Mesenchymal stem cell of adipose (primary cell): ENCODE measurements around a stretch of chr16.

GRCh38 chr16:49700444-49701814, 155.0 kb downstream of the ZNF423 start:
- CAGE, long polyA plus RNA, result no peak

DNA sequence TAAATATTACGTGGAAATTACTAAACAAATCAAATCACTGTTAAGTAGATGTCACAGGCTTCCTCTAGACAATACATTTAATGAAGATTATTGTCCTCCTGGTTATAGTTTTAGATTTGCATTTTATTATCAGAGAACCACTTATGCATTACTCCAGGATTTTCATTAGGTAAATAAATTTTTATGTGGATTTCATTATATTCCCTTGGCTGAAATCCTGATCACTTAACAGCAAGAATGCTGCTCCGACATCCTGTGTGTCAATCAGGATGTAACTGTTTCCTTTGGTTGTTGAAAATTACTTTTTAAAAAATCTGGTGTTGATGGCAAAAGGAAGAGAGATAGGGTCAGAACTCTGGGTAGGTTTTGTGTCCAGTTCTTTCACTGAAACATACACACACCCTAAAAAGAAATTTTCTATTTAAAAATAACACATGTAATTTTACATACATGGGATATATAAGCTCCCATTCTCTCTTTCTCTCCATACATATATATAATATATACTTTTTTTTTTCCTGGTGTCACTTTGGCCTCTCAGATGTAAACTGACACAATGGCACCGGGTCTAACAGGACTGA, 30.9 kb downstream of the ZNF423 start:
- CAGE, long polyA plus RNA, result no peak

DNA sequence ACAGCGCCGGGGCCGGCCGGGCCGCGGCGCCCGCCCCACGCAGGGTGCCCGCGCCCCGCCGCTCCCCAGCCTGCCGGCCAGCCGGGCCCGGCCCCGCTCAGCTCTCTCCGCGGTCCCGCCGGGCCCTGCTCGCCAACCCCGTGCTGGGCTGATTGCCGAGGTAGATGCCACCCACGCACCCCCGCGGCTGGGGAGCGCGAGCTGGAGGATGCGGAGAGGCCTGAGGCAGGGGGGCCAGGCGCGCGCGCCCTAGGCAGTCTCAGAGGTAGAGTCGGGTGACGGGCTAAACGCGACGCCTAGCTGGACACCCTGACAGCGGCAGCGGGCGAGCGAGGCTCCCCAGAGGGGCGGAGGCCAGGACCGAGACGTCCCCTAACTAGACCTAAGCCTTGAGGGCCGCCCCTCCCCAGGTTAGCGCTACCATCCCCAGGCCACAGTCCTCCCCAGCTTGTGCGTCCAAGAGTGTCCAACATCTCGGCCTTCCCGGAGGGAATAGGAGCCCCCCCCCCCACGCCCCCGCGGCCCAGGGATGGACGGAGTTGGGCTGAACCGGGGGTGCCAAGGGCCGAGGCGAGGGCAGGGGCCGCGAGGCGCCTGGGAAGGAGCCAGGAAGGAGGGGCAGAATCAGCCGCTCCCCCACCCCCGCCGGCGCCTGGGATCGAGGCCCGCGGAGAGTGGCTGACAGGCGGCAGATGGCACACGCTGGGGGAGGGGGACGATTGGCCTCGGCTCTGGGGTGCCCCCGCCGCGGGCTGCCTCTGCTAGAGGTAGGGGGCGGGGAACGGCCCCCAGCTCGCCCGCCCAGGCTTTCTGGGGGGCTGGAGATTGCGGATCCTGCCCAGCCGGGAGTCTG, 2.5 kb upstream of the ZNF423 start:
- CAGE, long polyA plus RNA, result no peak

DNA sequence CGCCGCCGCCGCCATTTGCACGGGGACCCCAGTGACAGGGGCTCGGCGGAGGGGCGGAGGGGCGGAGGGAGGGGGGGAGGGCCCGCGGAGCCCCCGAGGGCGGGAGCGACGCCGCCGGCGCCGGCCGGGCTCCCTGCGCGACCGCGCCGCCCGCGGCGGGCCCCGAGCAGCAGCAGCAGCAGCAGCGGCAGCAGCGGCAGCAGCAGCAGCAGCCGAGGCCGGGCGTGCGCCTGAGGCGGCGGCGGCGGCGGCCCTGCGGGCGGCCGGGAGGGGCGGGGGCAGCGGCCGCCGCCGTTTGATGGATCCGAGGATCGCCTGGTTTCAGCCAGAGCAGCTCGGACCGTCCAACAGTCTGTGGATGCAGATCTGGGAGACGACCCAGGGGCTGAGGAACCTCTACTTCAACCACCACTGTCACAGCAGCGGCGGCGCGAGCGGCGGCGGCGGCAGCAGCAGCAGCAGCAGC, 251 bp downstream of the TENT4B start:
- CAGE, long polyA plus RNA, result no peak

DNA sequence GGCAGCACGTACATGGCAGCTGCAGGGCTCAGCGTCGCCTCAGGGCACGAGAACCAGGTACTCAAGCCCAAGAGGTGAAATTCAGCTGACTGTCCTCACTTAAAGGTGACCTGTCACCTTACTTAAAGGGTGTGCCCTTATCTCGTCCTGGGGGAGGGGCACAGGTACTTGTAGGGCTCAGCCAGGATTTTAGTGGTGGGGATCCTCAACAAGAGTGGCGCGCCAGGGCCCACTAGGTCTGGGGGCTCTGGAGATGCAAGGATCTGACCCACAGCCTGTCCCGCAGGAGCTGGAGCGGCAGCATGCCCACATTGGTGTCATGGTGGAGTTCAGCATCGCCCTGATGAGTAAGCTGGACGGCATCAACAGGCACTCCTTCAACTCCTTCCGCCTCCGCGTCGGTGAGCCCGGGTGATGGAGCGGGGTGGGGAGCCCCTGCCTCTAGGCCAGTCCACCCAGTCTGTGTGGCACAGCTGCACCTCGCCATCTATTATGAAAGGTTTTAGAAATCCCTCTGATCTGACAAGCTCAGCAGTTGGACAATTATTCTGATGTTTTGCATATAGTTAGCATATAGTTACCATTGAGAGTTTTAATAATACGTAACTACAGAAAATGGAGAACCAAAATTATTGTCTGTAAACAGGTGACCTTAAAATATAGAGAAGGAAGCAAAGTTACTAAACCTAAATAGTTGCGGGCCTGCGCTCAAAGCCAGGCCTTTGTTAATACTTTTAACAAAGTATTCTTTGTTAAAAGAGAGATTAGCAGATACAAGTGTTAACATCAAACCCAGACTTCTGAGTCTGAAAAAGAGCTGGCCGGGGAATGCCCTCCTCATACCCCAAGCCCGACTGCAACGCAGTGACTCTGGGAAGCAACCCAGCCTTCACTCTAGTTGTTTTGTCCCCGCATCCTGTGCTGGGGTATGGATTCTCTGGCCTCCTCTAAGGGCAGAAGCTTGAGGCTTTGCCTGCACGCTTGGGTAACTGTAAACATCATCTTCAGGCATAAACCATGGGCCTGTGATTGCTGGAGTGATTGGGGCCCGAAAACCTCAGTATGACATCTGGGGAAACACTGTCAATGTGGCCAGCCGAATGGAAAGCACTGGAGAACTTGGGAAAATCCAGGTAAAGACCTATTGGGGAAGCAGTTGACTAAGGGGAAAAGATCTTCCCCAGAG, 48.0 kb downstream of the ADCY7 start:
- CAGE, long polyA plus RNA, result no peak

- CAGE, long polyA plus RNA, result no peak
These were observed 49.0 kb downstream of the ADCY7 start for GRCh38 chr16:50315205-50315907.

GRCh38 chr16:50315962-50317121, 50.0 kb downstream of the ADCY7 start:
- CAGE, long polyA plus RNA, result no peak

DNA sequence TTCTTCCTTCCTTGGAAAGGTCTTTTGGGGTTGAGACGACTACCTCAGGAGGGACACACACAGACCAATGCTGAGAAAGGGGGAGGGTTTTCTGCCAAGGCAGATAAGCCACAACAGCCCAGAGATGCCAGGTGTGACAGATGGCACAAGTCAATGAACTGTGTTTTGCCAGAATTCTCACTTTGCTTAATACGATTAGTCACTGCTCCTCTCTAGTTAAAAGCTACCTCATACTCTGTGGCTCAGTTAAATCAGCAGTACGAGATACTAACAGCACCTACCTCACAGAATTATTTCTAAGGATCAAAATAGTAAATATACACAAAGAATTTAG, 8.0 kb downstream of the BRD7 start:
- CAGE, long polyA plus RNA, result no peak

GRCh38 chr16:50396063-50396511, 27.3 kb upstream of the BRD7 start:
- CAGE, long polyA plus RNA, result no peak

DNA sequence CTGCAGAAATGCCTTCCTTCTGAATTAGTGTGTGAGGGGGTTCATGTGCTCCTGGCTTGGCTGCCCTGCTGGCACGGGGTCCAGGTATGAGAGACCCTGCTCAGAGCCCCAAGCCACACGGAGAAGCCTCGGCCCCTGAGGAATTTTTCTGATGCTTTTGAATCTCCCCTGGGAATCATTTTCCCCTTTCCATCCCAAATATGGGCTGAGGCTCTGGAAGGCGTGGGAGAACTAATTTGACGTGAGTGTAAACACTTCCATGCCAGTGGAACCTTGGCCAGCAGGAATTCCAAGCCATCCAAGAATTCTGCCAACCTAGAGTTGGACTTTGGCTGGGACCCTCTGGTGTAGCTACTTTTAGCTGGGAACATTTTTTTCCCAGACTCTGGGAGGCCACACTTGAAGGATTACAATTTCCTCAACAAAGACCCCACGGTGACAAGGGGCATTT, 49.5 kb upstream of the NKD1 start:
- CAGE, long polyA plus RNA, result no peak

DNA sequence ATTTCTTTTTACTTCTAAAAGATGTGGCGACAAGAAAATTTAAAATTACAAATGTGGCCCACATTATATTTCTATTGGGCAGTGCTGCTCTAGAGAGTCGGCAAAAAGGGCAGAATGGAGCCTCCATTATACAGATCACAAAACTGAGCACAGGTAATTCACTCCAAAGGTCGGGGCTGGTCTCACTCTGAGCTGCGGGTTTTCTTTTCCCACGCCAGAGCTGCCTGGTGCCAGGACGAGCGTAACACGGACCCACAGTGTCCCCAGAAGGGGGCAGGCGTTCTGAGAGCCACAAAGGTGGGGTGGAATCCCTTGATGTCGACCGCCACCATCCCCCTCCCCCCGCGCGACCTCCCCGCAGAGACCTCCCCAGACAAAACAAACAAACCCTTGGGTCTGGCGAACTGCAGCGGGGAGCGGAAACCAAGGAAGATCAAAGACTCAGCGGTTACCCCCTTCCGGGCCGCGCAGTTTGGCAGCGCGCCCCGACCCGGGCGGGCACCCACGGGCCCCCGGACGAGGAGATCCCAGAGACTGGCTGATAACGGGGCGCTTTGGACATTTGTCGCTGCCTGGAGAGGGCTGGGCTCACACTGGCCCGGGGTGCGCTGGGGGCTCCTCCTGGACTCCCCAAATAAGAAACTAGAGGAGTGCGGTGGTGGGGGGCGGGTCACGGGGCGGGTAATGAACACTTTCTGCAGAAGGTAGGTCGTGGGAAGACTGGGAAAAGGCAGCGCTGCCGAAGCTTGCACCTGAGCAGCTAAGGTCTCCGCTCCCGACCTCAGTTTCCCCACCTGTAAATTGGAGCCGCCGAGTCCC, 741 bp upstream of the NKD1 start:
- CAGE, long polyA plus RNA, result no peak

DNA sequence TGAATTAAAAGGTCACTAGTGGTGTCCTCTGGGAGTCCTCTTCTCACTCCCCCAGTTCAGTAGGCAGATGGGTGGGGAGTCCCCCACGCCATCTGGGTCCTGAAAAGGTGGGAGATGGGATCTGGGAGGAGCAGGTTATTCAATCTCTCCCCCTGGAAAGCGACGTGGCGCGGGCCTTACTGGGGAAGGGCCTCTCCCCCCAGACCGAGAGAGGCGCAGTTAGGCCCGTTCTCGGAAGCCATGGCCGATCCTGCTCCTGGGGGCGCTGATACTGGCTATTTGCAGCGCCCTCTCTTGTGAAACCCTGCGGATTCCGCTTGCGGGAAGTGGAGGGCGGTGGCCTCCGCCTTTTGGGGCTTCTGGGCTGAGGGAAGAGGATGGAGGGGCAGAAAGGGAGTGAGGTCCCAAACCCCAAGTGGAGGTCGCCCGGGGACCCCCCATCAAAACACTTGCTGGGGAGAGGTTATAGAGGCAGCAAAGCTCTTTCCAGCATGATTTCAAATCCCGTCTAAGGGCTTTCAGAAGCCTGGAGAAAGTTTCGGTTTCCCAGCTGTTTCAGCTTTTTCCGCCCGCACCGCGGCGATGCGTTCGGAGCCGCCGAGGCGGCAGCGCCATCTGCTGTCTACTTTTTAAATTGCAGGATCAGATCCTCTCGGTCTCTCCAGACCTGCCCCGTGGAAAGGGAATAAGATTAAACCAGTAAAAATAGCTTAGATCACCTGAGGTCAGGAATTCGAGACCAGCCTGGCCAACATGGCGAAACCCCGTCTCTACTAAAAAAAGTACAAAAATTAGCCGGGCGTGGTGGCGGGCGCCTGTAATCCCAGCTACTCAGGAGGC, 15.9 kb downstream of the SNX20 start:
- CAGE, long polyA plus RNA, result no peak

DNA sequence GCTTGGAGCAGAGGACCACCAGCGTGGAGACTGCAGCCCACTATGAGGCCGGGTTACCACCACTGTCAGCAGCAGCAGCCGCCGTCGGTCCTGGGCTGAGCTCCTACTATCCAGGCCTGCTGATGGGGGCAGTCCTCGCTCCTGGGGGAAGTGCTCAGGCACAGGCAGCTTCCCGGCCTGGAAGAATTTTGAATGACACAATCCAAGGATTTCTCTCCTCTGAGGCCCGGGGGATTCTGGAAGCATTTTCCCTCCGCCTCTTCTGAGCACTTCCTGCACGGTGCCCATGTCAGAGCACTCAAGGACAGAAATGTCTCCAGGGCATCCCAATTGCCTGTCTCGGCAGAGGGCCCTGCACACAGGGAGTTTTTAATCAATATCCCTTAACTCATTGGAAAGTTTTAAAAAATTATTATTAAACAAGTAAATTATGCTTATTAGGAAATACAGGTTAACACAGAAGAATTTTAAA, 5.2 kb upstream of the NOD2 start:
- CAGE, long polyA plus RNA, result no peak

DNA sequence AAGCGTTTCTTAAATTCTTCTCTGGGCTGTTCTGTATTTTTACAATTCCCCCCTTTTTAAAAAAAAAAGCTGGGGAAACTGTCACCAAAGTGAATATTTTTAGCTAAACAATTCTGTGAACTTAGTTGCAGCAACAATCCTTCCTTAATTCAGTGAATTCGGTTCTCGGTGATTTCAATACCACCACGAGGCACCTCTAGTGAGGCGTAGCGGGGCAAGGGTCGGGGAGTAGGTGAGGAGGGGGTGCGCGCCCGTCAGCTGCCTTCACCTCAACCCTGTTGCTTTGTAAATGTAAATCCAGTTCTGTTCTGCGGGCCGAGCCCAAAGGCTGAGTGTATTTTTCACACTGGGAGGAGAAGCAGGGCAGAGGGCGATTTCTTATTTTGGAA, 17.4 kb downstream of the SALL1 start:
- CAGE, long polyA plus RNA, result no peak

DNA sequence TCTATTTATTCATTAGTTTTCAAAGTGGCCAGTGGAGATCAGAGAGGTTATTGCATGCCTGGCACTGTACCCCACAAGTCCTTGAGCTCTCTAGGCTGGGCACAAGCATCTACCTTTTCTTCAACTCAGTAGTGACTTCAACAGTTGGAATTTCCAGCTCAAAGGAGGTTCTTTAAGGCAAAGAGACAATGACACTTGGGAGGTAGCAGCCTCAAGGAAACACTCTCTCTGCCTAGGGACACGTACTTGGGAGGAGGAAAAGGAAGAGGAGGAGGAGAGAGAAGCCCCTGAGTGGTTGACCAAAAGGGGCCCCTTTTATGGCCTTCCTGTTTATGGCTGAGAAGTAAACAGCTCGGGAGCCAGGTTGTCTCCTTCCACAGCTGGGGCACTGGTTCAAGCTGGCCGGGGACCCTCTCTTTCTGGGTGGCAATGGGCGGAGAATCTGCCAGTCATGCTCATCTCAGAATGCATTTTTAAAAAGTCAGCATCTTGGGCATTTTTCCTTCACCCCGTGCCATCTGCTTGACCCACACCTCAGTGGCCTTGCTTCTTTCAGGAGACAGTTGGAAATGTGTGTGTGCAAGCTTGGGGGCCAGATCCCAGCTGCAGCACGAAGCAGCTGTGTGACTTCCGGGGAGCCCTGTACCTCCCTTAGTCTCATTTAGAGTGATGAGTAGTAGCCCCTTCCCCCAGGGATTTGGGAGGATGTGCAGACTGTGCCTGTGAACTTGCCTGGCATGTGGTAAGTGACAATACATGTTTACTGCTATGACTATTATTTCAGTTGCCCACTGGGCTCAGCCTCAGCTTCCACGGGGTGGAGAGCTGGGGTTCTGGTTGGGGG, 33.7 kb upstream of the SALL1 start:
- CAGE, long polyA plus RNA, result no peak

DNA sequence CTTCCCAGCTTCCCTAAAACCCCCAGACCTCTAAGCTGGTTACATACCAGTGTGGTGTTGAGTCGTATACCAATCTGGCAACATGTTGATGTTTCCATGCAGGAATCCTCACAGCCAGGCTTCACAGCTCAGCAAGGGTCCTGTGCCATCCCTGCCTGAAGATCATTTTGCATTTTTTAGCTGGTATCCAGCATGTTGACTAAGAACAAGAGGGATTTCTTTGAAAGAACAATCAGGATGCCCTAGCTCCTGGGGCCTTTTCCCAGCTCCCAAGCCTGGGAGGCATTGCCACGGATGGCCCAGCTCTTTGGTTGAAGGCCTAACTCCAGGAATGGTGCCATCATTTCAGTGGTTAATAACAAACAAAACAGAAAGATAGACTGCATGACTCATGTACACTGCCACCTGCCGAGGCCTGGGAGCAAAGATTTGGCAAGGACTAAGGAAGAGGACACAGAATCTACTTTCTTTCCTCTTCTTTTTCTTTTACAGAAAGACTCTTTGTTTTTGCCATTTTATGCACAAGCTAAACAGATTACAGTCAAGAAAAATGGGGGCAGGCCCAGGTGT, 373.8 kb upstream of the SALL1 start:
- CAGE, long polyA plus RNA, result no peak

DNA sequence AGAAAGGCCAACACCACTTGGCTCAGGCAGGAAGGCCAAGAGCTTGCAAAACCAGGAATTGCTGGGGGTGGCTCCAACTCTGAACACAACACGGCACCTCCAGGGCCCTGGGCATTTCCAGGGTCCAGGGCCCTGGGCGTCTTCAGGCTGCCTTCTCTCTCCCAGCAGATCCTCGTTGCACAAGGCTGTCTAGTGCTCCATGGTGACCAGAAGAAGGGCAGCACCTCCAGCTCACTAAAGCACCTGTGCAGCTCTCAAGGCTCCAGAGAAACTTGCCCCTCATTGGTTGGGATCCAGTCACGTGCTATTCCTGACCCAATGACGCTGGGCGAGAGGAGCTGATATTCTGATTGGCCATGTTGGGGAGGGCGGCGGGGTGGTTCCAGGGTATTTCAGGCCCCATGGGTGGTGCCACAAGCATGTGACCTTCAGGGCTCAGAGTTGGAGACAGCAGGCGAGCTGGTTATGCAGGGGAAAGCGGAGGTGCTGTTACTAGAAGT, 309.2 kb downstream of the TOX3 start:
- CAGE, long polyA plus RNA, result no peak

DNA sequence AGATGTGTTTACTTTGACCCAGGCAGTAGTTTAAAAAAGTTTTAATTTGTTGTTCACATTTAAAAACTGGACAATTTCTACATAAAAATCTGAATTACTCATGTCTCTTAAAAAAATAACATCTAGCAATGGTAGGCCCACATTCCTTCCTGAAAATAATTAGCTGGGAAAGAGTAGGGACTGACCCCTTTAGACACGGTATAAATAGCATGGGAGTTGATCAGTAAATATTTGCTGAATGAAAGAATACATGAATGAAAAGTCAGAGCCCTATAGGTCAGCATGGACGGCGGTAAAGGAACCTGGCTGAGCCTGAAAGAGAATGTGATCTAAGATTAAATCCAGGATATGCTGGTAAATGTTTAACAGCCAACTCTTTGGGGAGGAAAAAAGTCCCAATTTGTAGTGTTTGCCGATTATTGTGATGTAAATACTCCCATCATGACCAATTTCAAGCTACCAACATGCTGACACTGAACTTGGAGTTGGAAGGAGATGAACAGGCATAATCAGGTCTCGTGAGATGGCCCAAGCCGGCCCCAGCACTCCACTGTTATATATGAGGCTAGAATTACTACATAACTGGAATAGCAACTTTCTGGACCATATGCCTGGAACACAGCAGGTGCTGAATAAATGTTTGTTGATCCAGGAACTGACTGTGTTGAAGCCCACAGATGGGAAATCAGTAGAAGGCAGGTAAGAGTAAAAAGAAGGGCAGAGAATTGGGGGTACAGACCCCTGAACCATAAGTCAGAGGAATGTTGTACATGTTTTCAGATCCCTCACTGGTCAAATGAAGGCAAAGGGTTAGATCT, 18.1 kb upstream of the TOX3 start:
- CAGE, long polyA plus RNA, result no peak

DNA sequence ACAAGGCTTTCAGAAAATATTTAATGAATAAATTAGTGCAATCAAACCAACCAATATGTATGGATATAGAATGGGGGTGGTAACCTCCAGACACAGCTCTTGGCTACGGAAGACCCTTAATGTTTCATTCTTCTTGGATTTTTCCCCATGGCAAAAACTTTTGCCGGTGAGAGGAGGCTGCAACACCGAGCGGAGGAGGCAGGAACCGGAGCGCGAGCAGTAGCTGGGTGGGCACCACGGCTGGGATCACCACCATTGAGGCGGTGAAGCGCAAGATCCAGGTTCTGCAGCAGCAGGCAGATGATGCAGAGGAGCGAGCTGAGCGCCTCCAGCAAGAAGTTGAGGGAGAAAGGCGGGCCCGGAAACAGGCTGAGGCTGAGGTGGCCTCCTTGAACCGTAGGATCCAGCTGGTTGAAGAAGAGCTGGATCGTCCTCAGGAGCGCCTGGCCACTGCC, 108.2 kb upstream of the TOX3 start:
- CAGE, long polyA plus RNA, result no peak

DNA sequence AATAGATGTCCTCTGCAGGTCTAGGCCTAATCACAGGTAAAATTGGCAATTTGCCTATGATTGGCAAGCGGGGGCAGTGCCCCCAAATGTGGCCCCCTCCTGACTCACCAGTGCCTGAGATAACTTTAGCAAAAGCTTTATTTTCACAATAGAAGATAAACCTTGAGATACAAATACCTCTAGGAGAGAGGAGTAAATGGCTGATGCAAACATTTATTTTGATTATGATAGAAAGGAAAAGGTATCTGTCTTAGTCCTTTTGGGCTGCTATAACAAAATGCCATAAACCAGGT, 132.9 kb upstream of the TOX3 start:
- CAGE, long polyA plus RNA, result no peak